Kidney (tissue), 2 donors: ENCODE results near the genes MYO6, IMPG1, DOP1A and ME1.

DNA sequence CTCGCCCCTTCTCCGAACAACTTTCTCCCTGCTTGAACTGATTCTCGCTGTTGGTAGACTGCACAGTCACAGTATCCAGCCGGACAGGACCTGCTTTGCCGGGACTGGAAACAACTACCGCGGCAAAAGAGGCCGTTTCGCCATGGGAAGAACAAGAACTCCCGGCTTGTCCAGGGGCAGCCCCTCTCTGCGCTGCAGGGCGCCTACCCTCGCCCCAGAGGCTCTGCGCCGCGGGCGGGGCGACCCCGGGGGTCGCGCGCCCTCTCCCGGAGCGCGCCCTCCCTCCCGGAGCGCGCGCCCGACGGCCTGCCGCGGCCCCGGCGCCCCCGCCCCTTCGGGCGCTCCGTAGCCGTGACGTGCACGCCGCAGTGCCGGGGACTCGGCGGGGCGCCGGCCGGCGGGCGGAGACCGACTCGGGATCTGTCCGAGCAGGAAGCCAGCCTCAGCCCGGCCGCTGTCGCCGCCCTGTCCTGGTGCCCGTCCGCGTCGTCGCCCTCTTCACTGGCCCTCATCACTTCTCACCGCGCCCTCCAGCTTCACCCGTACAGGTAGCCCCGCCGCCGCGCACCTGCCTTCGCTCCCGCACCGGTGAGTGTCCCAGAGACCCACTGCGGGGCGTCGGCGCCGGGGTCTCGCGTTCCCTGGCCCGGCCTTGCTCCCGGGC, at the start of gene MYO6:
Gene MYO6 (plus strand): TSS at position 404 of the 664 bp plus-strand sequence.
- PRO-cap = bidirectional peak, plus-strand start at position 377 of the sequence, minus-strand start at position 336 of the sequence
- RRBS = 1% methylated on average over 40 of the region's 82 CpGs

DNA sequence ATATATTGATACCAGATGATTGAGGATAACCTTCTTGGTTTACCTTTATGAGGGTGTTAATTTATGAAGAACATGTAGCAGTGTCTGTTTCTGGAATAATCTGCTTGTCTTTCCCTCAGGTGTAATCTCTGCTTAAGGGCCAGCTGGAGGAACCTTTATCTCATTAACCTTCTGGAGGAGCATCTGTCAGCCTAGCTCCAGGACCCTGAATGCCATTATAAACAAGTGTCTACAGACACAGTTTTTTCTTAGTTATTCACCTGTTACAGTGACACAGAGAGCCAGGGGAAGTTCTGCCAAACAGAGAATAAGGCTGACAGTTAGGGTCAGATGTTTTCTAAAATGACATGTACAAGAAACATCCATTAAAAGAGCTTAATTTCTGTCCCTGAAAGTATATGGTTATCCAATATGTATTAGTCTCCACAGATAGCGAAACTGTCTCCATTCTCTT, at the start of gene IMPG1:
Gene IMPG1 (minus strand): TSS at position 86 of the 454 bp plus-strand sequence.
- PRO-cap = no peak
- RRBS = no CpG with 5 or more reads among the region's 1 CpG

- PRO-cap = no peak
- RRBS = no CpG with 5 or more reads among the region's 8 CpGs
These were observed 488.8 kb upstream of the IMPG1 start for GRCh38 chr6:76561045-76561839.

DNA sequence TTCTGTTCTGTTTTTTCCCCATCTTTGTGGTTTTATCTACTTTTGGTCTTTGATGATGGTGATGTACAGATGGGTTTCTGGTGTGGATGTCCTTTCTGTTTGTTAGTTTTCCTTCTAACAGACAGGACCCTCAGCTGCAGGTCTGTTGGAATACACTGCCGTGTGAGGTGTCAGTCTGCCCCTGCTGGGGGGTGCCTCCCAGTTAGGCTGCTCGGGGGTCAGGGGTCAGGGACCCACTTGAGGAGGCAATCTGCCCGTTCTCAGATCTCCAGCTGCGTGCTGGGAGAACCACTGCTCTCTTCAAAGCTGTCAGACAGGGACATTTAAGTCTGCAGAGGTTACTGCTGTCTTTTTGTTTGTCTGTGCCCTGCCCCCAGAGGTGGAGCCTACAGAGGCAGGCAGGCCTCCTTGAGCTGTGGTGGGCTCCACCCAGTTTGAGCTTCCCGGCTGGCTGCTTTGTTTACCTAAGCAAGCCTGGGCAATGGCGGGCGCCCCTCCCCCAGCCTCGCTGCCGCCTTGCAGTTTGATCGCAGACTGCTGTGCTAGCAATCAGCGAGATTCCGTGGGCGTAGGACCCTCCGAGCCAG, 587.1 kb downstream of the HTR1B start:
- PRO-cap = no peak
- RRBS = no CpG with 5 or more reads among the region's 14 CpGs

- PRO-cap = no peak
- RRBS = no CpG with 5 or more reads among the region's 7 CpGs
These were observed 432.2 kb downstream of the HTR1B start for GRCh38 chr6:77030988-77031683.

DNA sequence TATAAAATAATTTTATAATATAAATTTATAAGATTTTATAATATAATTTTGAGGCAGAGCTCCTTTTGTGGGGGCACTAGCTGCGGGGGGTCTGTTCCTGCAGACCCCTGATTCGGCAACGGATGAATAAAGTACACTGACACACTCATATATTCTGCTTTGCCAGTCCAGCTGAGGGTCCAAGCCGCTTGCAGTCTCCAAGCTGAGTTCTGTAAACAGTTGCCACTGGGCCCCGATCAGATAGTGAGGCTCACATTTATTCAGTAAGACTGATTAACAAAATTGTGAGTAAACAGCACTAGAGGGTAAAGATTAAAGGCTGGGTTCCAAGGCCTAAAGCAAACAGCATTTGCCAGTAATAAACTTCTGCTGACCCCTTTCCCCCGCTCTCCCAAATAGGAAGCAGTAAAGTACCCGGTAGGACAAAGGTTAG, 181.6 kb downstream of the MEI4 start:
- PRO-cap = no peak
- RRBS = no CpG with 5 or more reads among the region's 7 CpGs

DNA sequence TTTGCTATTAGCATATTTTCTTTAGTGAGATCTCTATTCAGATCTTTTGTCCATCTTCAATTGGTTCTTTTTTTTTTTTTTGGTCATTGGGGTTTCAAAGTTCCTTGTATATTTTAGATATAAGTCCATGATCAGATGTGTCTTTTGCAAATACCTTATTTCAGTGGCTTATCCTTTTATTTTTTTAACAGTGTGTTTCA, 414.0 kb downstream of the MEI4 start:
- PRO-cap = no peak

DNA sequence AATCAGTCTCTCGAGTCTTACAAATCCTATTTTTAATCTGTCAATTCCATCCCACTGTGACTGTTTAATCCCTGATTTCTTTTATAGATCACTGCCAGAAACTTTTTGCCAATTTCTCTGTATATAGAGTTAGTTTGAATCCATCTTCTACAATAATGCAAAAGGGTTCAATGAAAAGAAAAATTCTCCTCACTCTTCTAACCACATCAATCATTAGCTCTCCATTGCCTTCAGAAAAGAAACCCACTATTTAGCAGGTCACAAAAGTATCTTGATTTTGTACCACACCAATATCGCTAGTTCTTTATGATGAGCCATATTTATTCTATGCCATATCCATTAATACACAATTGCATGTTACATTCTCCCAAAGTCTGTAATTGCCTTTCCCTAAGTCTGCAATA, 39.1 kb downstream of the PHIP start:
- PRO-cap = no peak
- RRBS = no CpG with 5 or more reads among the region's 2 CpGs

DNA sequence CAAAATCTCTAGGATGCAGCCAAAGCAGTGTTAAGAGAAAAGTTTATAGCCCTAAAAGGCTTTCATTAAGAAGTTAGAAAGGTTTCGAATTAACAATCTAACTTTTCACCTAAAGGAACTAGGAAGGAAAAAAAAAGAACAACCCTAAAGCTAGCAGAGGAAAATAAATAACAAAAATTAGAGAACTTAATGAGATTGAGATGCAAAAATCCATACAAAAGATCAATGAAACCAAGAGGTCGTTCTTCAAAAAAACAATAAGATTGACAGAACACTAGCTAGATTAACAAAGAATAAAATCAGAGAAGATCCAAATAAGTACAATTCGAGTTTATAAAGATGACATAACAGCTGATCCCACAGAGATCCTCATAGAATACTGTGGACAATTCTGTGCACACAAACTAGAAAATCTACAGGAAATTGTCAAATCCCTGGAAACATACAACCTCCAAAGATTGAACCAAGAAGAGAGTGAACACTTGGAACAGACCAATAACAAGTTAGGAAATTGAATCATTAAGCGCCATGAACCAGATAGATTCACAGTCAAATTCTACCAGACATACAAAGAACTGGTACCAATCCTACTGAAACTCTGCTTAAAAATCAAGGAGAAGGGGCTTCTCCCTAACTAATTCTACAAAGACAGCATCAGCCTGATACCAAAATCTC, 194.7 kb downstream of the BCKDHB start:
- PRO-cap = no peak
- RRBS = no CpG with 5 or more reads among the region's 4 CpGs

- PRO-cap = no peak
- RRBS = no CpG with 5 or more reads among the region's 3 CpGs
These were observed 14.0 kb upstream of the TENT5A start for GRCh38 chr6:81766344-81766995.

DNA sequence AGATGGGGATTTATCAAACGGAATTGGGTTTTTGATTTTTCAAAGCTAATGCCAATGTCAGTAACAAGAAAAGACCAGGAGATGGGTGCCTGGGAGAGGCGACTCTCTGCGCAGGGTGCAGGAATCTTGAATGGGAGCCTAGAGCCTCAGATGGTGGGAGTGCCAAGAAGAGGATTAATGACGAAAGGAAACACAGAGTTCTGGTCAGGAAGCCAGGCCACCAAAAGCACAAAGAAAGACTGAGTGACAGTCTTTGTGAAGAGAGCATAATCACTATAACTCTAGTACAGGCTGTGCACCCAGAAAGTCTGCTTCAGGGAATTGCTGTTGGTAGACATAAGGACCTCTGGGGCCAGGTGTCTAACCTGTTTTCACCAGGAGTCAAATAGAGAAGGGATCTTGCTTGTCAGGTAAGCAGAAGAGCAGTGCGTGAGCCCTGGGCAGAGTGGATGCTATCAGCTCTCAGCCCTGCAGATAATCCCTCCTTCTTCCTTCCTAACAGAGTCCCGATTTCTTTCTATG, 347.9 kb downstream of the TPBG start:
- PRO-cap = no peak
- RRBS = no CpG with 5 or more reads among the region's 6 CpGs

- PRO-cap = no peak
- RRBS = no CpG with 5 or more reads among the region's 7 CpGs
These were observed 106.2 kb downstream of the UBE3D start for GRCh38 chr6:82959308-82960051.

DNA sequence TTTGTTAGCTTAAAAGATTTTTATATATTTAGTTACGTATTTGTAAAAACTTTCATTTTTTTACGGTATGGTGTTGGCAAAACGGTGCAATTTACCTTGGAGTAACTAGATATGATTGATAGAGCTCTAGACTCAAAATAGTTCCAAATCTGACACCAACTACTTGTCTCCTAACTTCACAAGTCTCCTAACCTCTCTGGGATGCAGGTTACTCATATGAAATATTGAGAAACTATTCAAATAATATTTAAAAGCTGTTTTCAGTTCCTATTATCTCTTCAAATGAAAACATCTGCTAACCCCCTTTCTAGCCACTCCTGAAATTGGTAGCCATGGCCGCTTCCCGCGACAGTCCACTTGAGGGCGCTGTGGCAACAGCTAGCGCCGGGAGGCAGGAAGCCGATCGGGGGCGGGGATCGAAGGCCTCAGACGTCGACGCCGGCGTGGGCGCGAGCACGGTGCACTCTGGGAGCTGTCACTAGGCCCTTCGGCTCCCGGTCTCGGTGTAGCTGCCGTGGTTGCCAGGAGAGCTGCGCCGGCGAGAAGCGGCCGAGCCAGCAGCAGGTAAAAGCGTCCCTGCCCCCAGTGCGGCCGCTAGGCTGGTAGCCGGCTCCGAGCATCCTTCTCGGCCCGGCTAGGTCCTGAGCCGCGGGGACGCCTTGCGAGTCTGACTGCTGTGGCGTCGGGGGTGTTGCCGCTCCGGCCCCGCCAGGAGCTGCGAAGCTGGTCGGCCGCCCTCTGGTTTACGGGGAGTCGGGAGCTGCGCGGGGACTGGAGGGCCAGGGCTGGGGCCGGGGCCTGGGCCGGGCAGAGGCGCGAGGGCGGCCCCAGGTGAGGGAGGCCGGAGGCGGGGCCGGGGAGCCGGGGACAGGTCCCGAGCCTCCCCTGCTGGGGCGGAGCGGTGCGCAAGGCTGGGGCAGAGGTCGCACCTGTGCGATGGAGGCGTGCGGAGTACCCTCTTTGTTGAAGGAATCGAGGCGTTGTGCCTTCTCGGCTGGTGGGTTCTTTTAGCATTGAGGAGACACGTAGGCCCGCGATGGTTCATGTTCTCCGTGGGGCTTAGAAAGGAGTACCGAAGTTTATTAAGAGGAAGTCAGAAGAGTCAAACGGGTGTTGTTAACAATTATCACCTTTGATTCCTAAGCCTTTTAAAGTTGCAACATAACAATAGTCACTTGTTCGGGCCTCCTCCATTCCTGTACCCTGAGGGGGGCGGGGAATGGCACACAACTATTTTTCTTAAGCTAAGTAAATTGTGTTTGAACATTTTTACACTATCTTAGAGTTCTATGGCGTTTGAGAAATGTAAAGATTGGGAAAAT, at the start of gene DOP1A:
Gene DOP1A (plus strand): TSS at position 456 of the 1,322 bp plus-strand sequence.
- PRO-cap = unidirectional peak, plus-strand start at position 456 of the sequence; unidirectional peak, plus-strand start at position 515 of the sequence; bidirectional peak, plus-strand start at position 896 of the sequence, minus-strand start at position 745 of the sequence
- RRBS = 2% methylated on average over 39 of the region's 82 CpGs

DNA sequence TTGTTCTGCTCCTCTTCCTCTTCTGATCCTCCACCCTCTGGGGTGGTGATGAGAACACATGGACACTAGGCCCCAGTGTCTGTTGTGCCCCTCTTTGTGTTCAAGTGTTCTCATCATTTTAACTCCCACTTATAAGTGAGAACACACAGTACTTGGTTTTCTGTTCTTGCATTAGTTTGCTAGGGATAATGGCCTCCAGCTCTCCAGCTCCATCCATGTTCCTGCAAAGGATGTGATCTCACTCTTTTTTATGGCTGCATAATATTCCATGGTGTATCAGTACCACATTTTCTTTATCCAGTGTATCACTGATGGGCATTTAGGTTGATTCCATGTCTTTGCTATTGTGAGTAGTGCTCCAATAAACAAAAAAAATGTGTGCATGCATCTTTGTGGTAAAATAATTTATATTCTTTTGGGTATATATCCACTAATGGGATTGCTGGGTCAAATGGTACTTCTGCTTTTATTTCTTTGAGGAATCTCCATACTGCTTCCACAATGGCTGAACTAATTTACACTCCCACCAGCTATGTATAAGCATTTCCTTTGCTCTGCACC, 67.5 kb downstream of the RWDD2A start:
- PRO-cap = no peak

DNA sequence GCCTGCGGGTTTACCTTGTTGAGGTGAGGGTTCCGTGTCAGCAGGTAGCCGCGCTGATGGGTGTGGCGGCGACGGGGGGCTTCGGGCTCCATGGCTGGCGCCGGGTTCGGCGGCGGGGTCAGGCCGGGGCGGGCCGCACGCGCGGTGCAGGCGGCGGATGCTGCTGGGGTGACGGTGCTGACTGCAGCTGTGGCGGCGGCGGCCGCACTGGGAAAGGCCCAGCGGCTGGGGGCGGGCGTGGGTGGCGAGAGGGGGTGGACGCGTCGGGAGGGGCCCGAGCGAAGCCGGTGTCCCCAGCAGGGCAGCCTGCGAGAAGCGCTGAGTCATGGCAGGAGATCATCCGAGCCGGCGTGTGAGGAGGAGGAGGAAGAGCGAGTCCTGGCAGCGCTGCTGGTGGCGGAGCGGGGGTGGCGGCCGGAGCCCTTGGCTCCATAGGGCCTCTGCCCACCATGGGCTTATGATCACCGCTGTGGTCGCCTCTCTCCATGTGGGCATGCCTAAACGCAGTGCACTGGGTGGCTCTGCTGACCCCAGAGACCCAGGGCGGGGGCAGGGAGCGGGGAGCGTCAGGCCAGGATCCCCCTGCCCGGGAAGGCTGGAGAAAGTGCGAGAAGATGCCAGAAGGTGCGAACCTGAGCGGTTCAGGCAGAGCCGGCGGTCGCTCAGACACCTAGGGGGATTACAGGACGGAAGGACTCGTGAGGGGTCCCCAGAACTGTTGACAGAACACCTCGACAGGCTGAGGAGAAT, at the start of gene ME1:
Gene ME1 (minus strand): TSS at position 189 of the 750 bp plus-strand sequence.
- PRO-cap = bidirectional peak, plus-strand start at position 339 of the sequence, minus-strand start at position 209 of the sequence
- RRBS = 23% methylated on average over 17 of the region's 63 CpGs

GRCh38 chr6:83459080-83459347, 28.2 kb upstream of the ME1 start:
- PRO-cap = no peak
- RRBS = no CpG with 5 or more reads among the region's 3 CpGs

- PRO-cap = no peak
- RRBS = no CpG with 5 or more reads among the region's 3 CpGs
These were observed 57.1 kb upstream of the MRAP2 start for GRCh38 chr6:83976464-83976807.

DNA sequence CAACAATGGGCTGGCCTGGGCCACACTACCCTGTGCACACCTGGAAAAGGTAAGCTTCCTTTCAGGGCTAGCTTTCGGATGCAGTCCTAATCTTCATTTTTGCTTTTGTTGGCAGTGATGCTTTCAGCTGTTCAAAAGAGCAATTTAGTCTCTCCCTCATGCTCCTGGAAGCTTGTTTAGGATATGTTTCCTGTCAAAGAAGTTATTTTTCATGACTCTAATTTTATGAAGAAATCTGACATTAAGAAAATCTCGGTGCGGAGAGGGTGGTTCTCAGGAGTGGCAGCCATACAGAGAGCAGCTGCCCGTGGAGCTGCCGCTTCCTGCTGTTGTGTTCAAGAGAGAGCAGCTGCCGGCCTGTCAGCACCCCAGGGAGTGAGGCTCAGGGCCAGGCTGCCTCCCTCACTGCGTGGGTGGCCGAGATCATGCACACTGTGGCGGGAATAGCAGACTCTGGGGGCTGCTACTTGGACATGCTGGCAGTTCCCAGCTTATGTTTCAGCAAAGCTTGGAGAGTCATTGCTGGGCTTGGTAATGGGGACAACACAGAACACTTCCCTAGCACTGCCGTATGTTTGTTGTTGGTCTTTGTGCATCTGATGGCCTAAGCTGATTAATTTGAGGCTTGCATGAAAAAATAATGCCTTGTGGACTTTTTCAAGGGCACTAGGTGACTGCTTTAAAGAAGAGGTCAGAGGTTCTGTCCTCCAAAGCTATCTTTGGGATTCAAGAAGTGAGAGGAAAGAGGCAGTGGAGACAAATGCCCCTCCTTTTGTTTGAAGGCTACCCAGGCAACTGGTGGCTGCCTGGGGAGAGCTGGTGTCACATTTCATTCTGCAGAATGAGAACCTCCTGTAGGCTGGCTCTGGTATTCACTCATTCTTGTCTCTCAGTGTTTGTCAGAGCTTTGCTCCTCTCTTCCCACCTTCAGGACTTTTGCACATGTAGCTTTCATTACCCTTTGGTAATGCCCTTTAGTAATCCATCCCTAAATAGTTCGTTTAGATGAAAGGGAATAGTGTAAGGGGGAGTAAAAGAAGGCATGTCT, 18.7 kb downstream of the MRAP2 start:
- PRO-cap = bidirectional peak, plus-strand start at position 519 of the sequence, minus-strand start at position 377 of the sequence
- RRBS = no CpG with 5 or more reads among the region's 11 CpGs

- PRO-cap = no peak
- RRBS = no CpG with 5 or more reads among the region's 1 CpG
These were observed 88.2 kb downstream of the CEP162 start for GRCh38 chr6:84139237-84139743.

- PRO-cap = no peak
- RRBS = no CpG with 5 or more reads among the region's 17 CpGs
These were observed 138.1 kb downstream of the TBX18 start for GRCh38 chr6:84626302-84626621.